Peritoneum (tissue), 1 donor: Measurements from ENCODE around the gene STAM2.

- PRO-cap, result no peak
These were observed 62.8 kb downstream of the EPC2 start for GRCh38 chr2:148707252-148707938.

DNA sequence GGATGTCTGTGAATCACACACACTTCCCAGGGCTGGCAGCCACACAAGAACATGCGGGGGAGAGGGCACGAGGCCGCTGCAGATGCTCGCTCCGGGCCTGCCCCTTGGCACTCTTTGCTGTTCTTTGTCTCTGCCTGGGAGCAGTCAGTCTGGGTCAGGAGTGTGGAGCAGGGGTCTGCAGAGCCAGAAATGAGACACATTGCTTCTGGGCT is 62.6 kb upstream of the KIF5C start:
- PRO-cap, result no peak

DNA sequence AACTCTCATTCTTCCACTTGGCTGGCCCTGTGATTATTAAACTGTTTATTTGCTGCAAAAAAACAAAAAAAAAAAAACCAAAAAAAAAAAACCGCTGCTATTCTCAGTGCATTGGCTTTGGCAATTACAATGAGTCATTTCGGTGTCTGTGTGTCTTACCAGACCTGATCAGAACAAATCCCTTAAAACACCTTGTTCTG is 60.0 kb upstream of the KIF5C start:
- PRO-cap, result no peak

DNA sequence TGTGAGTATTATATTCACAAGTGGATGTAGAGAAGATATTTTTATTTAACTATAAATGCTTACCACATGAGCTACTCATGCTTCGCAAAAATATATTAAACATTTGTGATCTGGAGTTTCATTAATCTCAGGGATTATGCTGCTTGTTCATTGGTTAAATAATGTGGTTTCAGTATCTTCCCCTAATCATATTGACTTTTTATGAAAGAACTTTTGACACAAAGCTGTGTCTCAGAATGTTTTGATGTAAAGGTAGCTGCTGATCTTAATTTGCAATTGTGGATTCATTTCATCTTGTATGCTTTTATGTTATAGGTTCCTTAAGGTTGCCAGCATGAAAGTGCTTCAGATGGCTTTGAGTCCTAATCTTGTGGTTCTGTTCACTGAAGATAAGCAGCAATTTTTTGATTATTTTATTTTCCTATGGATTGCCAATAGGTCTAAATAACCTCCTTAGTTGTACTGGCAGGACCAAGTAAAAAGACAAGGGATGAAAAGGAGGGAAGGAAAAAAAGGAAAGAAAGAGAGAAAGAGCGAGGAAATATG is 92.5 kb downstream of the LYPD6B start:
- PRO-cap, result no peak

DNA sequence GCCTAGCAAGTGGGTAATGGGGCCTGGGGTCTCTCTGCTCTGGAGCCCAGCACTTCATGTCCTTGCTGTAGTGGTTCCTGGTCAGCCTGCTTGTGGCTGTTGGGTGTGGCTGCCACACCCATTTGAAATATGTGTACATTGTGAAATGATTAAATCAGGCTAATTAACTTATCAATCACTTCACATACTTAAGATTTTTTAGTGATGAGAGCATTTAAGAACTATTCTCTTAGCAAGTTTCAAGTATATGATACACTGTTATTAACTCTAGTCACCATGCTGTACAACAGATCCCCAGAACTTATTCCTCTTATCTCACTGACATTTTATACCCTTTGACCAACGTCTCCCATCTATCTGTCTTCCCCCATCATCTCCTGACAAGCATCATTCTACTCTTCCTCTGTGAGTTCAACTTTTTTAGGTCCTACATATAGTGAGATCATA is 92.0 kb downstream of the LYPD6 start:
- PRO-cap, result no peak

DNA sequence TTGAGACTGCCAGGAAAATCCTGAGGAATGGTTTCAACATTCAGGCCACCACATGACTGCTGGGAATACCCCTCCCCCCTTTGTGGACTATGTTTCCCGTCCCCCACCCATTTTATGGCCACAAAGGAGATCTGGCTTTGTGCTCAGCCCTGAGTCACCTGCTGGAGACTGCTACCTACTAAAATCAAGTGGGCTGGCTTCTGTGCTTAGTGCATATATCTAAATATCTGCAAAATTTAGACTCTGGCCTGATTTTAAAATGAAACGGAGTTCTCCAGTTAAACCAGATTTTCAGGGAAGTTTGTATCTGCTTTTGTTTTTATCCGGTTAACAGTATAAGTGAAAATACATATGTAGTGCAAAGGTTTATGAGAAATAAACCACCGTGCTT is 10.0 kb downstream of the RND3 start:
- PRO-cap, result no peak

DNA sequence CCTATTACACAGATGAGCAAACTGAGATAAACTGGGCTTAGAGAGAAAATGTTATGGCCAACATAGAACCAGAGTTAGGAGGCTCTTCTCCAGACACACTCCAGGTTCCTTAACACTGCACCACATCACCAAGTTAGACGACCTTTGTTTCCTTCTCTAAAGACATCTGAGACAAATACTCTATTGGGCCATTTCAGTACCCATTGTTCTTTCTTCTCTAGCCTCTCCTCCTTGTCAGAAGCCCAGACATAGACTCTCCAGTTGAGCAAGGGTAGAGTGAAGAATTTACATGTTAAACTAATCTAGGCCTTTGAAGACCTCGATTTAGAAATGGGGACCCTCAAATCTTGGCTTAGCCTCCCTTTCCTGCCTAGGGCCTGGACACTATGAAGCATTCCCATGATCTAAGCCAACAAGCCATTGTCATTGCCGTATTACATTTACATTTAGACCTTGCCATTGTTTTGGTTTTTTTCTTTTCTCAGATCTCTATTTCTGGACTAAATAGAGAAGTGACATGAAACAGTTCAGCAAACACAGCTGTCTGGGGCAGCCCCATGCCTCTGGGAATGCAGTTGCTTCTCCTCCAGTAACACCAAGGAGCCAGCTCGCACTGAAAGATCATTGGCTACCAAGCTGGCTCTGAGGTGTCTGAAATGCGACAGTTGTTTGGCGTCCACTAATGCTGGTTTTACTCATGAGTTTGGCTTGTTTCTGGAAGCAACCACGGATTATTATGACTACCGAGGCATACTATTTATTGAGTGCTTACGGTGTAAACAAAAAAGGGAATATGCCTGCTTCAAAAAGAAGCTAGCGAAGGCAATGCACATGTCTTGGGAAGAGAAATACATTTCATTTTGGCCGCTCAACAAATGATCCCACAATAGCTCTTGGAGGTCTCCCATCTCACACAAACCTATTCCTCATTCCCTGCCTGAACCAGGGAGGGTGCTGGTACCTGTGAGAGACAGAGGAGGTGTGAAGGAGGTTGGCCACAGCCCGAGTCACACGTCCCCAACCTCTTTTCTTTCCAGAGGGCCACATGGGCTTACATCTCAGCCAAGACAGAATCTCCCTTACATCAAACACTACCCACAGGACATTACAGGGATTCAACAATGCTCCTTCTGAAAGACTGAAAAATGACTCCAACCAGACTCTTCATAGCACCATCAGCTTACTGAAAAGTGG is 37.3 kb upstream of the NEB start:
- PRO-cap, result no peak

- PRO-cap, result no peak
These were observed 22.9 kb downstream of the ARL5A start for GRCh38 chr2:151805176-151805866.

- PRO-cap, result no peak
These were observed 17.8 kb downstream of the ARL5A start for GRCh38 chr2:151810261-151811028.

DNA sequence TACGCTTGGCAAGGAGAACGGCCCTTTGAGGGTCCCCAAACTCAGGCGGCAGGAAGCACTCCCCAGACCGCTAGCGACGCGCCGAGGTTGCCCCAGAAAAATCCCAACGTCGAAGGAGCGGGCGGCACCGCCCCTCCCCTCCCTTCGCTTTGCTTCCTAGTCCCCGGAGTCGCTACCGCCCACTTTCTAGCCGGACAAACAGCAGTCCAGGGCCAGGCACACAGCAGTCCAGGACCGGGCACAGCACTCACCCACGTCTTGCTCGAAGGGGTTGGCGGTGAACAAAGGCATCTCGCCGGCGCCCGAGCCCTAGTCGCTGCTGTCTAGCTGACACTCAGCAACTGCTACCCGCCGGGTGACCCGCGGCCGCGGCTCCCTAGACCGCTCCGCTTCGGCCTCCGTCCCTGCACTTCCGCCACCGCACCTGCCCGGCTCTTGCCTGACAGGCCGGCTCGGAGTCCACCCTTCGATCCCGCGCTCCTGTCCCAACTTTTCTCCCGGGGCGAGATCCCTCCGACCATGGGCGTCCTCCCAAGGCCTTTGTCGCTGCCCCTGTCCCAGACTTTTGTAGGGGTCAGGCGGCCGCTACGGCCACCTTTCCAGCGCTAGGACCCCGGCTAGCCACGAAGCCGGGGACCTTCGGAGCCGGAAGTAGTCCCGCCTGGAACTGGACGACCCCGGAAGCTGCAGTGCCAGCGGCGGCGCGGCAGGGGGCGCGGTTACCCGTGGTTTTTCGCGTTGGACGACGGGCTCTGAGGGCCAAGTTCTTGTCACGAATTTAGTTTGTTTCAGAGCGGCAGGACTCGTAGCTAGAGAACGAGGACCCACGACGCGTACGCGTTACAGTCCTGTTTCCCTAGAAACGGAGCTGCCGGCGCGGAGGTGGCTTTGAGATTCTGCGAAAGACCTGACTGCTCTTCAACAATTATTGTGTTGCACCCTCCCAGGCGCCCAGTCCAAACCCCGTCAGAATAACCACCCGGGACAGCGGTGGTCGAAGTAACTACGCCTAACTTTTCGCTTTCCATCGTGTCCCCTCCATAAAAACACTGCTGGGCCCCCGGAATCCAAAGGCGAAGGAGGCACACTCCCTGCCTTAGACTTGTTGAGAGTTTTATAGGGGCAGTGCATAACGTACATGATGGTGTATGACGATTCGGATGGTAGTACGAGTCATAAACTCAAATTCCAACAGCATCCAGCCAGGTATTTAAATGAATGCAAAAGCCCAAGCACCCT is at the start of gene STAM2:
Gene STAM2, minus strand, starts transcription at position 412 of the 1,239 bp plus-strand sequence.
- PRO-cap, result no peak

DNA sequence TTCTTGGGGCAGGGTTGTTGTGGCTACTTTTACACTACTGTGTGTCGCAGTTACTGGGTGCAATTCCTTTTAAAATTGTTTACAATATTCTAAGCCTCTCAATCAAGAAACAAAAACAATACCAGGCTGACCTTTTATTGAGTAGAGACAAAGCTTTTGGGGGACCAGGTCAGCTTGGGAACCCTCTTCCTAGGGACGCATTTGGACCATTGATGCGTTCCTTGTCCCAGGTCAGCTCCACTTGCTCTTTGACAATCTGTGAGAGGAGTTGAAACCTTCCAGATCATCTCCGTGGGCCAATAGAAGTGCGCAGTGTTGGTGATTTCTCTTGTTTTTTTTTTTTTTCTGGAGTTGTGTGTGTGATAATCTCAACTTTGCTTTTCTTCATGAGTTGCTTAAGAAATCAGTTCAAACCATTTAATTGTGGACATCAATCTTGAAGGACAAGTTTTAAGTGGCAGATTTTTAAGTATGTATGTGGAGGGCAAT is 2.8 kb downstream of the FMNL2 start:
- PRO-cap, result no peak

DNA sequence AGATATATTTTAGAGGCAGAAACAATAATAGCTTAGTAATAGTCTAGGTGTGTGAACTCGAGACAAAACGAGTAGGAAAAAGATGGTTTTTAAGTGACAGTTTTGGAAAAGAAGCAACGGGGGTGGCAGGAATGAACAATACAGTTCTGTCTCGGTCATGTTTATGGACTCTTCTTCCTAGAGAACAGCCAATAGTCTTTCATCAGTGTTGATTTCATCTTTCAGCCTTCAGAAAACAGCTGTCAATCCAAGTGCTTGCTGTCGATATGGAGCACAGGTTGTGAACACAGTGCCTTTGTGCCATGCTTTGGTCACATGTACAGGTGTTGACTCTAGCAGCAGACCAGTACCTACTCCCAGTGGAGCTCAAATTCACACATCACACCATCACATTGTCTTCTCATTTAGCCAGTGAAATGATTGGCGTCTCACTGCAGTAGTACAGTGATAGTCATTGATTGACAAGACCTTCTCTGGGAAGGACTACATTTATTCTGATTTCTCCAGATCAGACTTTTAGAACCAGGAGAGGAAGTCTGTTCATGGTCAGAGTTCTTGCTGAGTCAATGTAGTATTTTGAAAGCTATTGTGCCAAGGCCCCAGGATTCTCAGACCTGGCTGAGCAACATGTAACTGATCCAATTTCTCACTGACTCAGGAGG is 75.1 kb downstream of the FMNL2 start:
- PRO-cap, result no peak

- PRO-cap, result no peak
These were observed 141.3 kb downstream of the PRPF40A start for GRCh38 chr2:152575708-152576539.

- PRO-cap, result no peak
These were observed 102.6 kb downstream of the PRPF40A start for GRCh38 chr2:152614675-152615128.

- PRO-cap, result no peak
These were observed 759 bp downstream of the ARL6IP6 start for GRCh38 chr2:152719272-152719485.

DNA sequence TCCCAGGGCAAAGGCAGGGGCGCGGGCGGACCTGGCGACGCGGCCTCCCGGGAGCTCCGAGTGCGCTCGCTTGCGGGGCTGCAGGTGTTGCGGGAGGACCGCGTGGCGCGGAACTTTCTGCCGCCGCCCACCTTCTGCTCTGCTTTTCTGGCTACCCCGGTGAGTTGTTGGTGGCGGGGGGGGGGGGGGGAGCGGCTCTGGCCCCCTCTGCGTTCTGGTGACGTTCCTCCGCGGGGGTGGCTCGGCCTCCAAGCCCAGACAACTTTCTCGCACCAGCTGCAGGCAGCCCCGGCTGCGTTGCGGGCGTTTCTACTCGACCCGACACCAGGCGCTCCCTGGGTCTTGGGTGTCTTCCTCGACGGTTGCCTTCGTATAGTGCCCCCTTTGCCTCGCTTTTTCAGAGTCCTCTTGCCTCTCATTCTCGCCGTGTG is 738 bp downstream of the GALNT13 start:
- PRO-cap, result no peak

DNA sequence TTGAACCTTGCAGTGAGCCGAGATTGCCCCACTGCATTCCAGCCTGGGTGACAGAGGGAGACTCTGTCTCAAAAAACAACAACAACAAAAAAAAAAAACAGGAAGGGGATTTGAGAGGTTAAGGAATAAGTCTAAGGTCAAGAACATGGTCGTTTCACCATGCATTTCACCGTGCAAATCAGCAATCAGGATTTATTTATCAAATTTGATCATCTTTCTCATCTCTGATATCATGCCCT is 334.9 kb downstream of the GALNT13 start:
- PRO-cap, result no peak

DNA sequence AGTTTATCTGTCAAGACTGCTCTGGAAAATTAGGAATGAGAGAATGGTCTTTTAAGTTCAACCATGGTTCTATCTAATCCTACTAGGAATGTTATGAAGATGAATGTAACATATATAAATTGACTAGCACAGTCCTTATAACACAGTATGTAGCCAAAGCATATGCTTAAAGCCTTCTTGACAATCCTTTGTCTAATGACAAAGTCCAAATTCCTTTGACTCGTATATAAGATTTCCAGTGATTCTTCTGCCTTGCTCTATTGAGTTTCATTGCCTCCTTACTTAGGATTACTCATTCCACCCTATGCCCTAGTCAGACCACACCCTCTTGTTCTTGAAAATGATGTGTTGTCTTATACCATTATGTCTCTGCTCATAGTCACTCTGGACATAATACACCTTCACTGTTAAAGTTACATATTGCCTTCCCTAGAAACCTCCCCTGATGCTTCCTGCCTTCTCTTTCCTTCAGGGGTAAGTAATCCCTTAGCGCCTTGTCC is 19.1 kb downstream of the GPD2 start:
- PRO-cap, result no peak

DNA sequence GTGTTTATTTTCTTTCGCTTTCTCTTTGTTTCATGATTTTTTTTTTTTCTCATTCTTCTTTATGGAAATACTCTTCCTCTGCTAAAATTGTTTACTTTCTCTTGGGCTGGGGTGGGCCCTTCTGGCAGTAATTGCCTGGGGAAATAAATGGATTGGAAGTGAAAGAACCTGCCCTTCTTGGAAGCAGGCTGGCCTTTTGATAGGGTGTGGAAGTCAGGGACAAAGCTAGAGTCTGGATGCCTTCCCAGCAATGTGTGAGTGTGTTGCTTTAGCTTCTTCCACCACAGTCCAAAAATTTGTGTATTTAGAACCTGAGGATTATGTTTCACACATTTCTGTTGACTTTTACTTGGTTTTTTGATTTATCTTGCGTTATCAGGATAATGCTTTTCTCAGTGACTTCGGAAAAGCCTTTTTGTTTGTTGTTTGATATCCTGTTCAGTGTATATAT is 30.9 kb downstream of the GPD2 start:
- PRO-cap, result no peak

DNA sequence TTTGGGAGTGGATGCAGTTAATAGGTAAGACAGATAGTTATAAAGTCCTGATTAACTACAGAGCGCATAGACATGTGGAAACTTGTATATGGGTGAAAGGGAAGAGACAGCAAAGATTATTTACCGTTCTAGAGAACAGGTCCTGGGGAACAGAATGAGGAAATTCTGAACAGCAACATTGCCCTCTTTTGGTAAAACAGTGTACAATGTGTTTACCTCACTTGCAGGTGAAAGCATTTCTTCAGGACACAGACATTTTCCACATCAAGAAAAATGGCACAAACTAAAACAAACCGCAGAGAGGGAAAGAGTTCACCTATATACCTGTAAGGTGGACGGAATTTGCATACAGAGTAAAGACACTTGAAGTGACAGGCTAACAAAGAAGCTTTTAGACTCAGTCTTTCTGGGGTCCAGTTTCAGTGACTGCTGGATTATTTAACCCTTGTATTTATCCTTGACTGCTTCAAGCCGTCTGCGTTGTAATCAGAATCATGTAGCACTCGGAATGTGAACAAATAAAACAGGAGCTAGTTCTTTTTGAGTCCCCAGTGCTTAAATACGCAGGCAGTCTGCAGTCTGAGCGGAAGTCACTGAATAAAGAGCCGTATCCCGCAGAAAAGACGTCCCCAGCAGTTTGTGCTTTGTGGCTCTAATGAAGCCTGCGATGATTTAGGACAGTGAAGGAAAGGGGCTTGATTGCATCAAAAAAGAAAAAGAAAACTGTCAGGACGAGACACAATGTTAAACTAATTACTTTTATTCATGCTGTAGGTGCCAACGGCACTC is 364.8 kb upstream of the GALNT5 start:
- PRO-cap, result no peak